Retinal pigment epithelial cell (primary cell): ENCODE measurements around a stretch of chr19.

DNA sequence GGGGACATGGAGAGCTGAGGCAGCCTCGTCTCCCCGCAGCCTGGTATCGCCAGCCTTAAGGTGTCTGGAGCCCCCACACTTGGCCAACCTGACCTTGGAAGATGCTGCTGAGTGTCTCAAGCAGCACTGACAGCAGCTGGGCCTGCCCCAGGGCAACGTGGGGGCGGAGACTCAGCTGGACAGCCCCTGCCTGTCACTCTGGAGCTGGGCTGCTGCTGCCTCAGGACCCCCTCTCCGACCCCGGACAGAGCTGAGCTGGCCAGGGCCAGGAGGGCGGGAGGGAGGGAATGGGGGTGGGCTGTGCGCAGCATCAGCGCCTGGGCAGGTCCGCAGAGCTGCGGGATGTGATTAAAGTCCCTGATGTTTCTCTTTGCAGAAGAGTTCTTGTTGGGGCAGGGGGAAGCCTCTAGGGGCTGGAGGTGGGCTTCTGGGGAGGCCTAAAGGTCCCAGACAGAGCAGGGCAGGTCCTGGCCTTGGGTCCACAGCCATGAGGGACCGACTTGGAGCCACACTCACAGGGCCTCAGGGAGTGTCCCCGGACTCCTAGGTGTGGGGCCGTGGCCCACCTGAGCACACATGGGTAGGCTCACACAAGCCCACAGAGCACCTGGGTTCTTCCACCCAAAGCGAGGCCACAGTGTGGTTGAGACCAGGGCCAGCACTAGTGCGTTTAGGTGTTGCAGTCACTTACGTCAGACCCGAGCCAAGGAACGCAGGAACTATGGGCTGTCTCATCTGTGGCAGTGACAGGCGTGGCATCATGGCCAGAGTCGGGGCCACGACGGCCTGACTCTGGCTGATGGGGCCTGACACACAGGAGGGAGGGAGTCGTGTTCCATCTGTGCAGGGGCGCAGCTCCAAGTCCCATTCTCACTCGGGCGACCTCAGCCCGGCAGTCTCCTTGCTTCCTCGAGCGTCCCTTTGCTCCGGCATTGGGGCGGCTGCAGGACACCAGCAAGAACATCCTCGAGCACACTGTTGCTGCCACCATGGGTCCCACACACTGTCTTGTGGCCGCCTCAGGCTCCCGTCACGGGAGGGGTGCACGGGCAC lies 2.8 kb downstream of the IZUMO4 start:
- RRBS, result 80% methylated on average over 2 of the region's 38 CpGs

DNA sequence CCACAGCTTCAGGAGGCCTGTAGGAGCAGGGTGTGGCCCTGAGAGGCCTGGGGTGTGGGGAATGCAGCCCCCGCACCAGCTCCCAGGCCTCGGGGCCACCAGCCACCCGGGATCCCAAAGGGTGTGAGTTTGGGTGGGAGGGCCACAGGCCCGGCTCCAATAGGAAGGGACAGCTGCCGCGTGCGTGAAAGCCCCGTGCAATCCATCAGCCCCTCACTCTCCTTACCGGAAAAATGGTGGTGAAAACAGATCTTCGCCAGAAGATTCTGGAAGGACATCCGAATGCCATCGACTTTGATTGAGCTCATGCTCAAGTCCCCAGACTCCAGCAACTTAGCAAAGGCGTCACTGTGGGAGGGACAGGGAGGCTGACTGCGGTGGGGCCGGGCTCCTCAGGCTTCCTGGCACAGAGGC lies 12.2 kb downstream of the IZUMO4 start:
- RRBS, result 93% methylated on average over 7 of the region's 15 CpGs

- RRBS, result no CpG with 5 or more reads among the region's 46 CpGs
These were observed 20.6 kb downstream of the DOT1L start for GRCh38 chr19:2183949-2185042.

DNA sequence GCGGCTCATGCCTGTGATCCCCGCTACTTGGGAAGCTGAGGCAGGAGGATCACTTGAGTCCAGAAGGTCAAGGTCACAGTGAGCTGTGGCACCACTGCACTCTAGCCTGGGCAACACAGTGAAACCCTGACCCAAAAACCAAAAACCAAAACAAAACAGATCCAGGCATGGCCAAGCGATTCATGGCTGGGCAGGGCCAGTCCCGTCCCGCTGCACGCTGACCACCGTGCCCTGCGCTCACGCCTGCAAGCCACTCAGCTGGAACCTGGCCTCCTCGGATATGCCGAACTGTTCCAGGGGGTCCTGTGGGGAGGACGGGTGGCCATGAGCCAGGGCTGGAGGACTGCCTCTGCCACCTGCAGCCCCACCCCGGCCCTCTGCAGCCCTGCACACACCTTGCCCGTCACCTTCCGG lies 2.5 kb downstream of the PLEKHJ1 start:
- RRBS, result 94% methylated on average over 2 of the region's 15 CpGs

- RRBS, result 1% methylated on average over 47 of the region's 148 CpGs
These were observed 12.2 kb downstream of the PEAK3 start for GRCh38 chr19:2269392-2270637.

DNA sequence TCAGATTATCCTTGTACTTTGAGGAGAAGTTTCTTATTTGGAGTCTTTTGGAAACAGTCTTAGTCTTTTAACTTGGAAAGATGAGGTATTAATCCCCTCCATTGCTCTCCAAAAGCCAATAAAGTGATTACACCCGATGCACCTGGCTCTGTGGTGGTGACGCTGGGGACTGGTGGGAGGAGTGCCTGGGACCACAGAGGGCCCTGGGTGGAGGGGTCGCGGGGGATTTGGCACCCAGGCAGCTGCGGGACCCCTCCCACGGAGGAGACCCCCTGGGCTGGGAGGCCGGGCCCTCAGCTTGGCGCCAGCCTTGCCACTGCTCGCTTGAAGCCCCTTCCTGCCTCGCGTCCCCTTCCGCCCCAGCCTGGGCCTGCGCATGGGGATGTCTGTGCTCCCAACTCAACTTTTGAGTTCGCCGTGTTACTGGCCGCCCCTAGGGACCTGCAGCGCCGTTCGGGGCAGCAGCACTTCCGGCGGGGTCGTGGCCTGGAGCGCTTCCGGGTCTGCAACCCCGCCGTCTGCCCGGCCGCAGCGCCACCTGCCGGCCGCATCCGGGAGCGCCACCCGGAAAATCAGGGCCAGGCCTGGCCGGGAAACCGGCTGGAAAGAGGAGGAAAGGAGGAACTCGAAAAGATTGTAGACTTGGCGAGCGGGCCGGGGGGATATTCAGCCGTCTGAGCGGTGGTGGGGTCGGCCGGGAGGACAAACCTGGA lies 8.5 kb downstream of the PEAK3 start:
- RRBS, result 0% methylated on average over 4 of the region's 44 CpGs

- RRBS, result no CpG with 5 or more reads among the region's 12 CpGs
These were observed 10.8 kb downstream of the TIMM13 start for GRCh38 chr19:2416599-2417059.

GRCh38 chr19:2481442-2481879 lies 5.5 kb downstream of the GADD45B start:
- RRBS, result no CpG with 5 or more reads among the region's 16 CpGs

DNA sequence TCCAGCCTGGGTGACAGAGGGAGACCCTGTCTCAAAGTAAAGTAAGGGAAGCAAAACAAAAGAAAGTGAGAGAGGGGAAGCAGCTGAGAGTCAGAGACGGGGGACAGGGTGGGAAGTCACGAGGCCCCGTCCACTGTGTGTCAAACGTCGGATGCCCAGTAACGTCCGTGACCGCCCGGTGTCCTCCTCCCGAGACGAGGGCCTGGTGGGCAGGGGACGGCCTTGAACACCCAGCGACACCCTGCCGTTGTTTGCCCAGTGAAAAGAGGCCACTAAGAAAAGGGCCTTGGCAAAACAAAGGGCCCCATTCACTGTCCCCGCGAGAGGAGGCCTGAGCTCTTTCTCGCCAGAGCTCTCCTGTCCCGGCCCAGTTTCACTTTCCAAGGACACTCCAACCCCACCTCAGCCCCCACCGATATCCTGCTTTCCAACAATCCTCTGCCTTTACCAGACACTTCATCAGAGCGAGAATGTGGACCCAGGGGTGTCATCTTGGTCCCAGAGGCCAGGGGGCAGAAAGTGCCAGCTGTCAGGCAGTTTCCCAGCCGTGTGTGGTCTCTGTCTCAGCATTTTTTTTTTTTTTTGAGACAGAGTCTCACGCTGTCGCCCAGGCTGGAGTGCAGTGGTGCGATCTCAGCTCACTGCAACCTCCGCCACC lies 16.8 kb downstream of the GNG7 start:
- RRBS, result no CpG with 5 or more reads among the region's 25 CpGs

- RRBS, result 3% methylated on average over 7 of the region's 9 CpGs
These were observed 294 bp downstream of the SLC39A3 start for GRCh38 chr19:2739619-2739826.

- RRBS, result 77% methylated on average over 14 of the region's 47 CpGs
These were observed 18.0 kb downstream of the ZNF77 start for GRCh38 chr19:2926613-2927273.

DNA sequence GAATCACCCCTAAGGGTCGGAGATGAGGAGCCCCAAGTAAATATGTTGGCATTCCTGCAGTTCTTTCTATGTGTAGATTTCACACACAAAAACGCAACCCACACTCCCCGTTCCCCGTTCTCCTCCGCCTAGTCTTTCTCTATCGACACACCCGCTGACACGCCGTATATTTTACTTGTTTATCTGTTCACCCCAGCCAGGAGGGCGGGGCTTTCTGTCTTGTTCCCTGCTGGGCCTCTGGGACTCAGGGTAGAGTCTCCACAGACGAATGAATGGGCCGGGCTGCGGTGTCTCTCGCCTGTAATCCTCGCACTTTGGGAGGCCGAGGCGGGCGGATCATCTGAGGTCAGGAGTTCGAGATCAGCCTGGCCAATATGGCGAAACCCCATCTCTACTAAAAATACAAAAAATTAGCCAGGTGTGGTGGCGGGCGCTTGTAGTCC lies 14.6 kb downstream of the TLE5 start:
- RRBS, result no CpG with 5 or more reads among the region's 22 CpGs

DNA sequence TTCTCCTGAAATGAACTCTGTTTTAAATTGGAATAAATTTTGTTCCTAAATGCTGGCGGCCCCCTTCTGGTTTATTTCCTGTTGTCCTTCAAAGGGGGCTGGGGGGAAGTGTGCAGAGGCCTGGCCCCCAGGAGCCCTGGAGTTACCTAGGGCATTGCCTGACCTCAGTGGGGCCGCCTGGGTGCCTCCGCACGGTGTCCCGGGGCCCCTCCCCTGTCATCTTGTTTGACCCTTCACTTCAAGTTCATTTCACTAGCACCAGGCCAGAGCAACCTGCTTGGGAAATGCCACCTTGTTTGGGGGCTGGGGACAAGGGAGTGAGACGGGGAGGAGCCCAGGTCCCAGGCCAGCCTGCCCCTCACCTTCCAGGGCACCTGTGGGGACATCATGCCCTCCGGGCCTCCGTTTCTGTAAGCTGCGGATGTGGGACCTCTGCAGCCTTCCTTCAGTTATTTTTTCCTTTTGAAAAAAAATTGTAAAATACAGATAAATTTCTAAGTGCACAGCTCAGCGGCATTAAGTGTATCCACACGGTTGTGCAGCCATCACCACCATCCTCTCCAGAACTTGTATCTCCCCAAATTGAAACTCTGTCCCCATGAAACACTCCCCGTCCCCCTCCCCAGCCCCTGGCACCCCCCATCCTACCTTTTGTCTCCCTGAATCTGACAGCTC lies 11.7 kb upstream of the GNA15 start:
- RRBS, result no CpG with 5 or more reads among the region's 12 CpGs

GRCh38 chr19:3133325-3134163 lies 2.3 kb upstream of the GNA15 start:
- RRBS, result no CpG with 5 or more reads among the region's 21 CpGs

GRCh38 chr19:3151699-3152621 lies 16.1 kb downstream of the GNA15 start:
- RRBS, result no CpG with 5 or more reads among the region's 14 CpGs

DNA sequence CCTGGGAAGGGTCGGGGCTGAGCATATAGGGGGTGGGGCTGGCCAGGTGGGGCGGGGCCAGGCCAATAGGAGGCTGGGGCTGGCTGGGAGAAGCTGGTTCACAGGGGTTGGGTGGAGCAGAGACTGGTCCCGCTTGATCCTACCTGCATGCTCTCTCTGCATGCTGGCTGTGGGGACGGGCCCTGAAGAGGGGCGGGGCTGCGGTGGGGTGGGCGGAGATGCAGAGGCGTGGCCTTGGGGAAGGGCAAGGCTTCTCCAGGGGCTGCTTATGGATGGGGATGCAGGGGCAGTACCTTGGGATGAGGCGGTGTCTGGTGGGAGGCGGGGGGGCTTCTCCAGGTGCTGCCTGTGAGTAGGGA lies 52.0 kb downstream of the CELF5 start:
- RRBS, result no CpG with 5 or more reads among the region's 10 CpGs

DNA sequence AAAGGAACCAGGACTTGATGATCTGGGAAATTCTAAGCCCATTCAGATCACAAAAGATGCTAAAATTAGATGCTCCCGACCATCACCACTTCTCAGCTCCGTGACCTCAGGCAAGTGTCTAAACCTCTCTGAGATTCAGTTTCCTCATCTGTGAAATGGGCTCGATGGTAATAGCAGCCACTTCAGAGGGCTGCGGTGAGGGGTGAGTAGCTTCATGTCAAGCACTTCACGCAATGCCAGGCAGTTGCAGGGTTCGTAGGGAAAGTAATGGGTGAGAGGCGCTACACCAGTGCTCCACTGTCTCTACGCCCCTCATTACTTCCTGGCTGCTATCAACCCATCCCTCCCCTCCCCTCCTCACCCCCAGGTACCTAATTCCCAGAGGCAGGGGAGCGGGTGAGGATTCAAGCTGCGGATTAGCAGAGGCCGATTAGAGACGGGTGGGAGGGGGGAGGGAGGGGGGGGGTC lies 8.9 kb upstream of the NFIC start:
- RRBS, result no CpG with 5 or more reads among the region's 12 CpGs

- RRBS, result 1% methylated on average over 23 of the region's 44 CpGs
These were observed 8.0 kb upstream of the NFIC start for GRCh38 chr19:3358336-3358893.

DNA sequence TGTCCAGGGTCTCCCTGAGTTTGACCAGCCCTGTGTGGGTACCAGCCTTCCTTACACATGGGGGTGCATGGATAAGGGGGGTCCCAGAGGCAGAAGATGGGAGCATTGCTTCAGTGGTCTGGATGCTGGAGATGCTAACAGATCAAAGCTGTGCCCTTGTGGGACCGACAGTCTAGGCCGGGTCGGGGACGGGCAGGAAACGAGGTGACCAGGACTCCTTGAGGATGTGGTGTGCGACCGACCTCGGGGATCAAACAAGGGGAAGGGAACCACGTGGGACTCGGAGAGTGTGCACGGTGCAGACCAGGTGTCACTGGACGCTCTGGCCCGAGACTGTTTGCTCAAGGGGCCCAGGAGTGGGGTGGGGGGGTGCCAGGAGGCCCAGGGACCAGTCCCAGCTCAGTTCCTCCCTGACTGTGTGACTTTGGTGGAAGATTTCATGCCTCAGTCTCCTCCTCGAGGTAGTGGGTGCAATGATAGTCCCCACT lies 6.0 kb downstream of the NFIC start:
- RRBS, result no CpG with 5 or more reads among the region's 14 CpGs

DNA sequence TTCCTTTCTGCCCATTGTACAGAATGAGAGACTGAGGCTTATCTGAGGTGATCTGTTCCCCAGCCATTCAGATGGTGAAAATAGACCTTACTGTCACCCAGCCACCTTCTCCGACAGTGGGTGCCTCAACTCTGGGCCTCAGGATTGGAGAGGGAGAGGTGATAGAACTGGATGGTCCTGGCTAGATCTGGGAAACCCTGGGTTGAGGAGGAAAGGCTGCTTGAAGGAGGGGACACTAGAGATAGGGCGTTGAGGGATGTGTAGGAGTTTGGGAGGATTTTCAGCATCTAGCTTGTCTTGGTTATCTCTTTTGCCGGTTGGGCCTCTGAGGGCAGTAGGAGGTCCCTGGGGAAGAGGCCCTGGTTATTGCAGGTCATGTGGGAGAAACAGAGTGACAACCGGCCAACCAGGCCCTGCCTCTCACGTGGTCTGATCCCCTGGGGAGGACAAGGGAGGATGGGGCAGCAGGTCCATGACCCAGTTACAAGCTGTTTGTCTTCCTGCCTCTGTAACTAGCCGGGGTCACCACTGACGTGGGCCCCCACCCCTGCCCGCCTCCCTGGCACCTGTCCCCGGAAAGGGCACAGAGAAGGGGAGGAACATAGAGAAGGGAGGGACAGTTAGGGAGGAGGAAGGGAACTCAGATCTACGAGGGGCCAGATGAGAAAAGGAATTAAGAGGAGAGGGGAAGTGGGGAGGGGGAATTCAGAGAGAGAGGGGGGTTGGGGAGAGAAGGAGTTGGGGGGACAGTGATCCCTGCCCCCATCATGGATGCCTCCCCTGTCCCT lies 8.2 kb downstream of the NFIC start:
- RRBS, result 50% methylated on average over 6 of the region's 10 CpGs